Skeletal muscle cell (primary cell): ENCODE measurements around a stretch of chr5.

GRCh38 chr5:88141025-88141678, 127.5 kb downstream of the TMEM161B start:
- RRBS: 1% methylated on average over 4 of the region's 38 CpGs

DNA sequence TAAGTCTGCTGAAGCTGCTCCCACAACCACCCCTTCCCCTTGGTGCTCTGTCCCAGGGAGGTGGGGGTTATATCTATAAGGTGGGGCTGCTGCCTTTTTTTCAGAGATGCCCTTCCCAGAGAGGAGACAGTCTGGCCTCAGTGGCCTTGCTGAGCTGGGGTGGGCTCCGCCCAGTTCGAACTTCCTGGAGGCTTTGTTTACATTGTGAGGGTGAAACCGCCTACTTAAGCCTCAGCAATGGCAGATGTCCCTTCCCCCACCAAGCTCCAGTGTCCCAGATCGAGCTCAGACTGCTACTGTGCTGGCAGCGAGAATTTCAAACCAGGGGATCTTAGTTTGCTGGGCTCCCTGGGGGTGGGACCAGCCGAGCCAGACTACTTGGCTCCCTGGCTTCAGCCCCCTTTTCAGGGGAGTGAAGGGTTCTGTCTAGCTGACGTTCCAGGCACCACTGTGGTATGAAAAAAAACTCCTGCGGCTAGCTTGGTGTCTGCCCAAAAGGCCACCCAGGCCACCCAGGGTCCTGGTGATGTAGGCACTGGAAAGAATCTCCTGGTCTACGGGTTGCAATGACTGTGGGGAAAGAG, 95.8 kb downstream of the TMEM161B start:
- RRBS: no CpG with 5 or more reads among the region's 9 CpGs

DNA sequence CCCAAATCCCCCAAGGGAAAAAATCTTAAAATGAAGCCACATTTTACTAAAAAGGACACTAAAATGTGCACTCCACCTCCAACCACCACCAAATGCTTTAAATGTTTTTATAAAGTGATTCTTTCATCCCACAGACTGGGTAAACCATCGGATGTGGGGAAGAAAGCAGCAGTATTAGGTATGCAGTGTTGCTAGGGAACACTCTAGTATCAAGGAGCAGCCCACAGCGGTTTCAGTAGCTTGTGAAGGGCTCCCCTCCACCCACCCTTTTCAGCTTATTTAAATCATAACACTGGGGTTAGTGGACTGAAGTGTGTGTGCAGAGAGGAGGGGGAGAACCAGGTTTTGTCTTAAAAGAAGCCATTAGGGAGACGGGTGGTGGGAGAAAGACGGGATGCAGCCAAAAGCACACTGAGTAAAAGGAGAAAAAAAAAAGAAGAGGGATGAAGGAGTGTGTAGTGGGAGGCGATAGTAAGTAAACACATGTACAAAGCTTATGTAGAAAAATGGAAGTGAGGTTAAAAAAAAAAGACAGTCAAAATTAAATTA, 64.2 kb downstream of the TMEM161B start:
- RRBS: no CpG with 5 or more reads among the region's 5 CpGs

DNA sequence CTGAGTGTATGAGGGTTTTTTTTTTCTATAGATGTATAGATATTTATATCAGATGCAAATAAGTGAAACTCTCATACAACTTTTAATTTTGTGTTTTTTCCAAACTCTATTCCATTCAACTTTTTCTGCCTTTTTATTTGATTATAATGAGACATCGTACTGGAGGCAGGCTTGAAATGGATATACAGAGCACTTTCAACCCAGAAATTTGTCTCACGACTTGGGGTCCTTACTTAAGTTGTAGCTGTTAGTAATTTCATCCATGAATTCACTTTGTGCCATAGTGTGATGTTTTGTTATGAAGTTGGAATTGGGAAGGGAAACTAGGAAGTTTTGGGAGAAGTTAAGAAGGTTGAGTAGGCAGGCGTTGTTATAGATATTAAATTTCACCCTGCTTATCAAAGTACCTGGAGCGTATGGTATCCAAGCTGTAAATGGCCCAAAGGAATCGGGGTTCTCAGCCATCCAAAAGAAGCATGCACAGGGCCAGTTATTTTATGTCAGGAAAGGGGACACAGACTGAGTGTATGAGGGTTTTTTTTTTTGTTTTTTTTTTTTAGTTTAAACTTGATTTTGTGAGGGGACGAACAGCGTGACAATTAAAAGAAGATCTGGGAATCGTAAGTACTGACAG, 1.4 kb upstream of the TMEM161B start:
- RRBS: no CpG with 5 or more reads among the region's 8 CpGs

GRCh38 chr5:88659512-88660162, 223.3 kb downstream of the MEF2C start:
- RRBS: no CpG with 5 or more reads among the region's 32 CpGs

- RRBS: 4% methylated on average over 7 of the region's 37 CpGs
These were observed 210.3 kb downstream of the MEF2C start for GRCh38 chr5:88672648-88673186.

GRCh38 chr5:88734956-88735569, 147.9 kb downstream of the MEF2C start:
- RRBS: no CpG with 5 or more reads among the region's 8 CpGs

DNA sequence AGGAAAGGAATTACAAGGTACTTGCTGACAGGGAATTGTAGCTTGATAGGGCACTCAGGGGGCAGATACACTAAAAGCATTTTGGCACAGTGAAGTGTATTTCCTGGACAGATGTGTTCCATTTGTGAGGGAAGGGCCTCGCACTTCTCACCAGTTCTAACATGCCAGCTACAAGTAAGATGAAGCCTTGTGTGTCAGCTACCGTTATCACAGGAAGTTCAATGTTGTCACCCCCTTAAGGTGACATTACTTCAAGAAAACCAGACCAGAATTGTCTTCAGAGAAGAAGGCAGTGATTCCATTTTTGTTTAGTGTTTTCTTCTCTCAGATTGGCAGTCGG, 431.3 kb upstream of the MEF2C start:
- RRBS: no CpG with 5 or more reads among the region's 3 CpGs

GRCh38 chr5:90021972-90022433, 387.6 kb downstream of the CETN3 start:
- RRBS: no CpG with 5 or more reads among the region's 1 CpG

DNA sequence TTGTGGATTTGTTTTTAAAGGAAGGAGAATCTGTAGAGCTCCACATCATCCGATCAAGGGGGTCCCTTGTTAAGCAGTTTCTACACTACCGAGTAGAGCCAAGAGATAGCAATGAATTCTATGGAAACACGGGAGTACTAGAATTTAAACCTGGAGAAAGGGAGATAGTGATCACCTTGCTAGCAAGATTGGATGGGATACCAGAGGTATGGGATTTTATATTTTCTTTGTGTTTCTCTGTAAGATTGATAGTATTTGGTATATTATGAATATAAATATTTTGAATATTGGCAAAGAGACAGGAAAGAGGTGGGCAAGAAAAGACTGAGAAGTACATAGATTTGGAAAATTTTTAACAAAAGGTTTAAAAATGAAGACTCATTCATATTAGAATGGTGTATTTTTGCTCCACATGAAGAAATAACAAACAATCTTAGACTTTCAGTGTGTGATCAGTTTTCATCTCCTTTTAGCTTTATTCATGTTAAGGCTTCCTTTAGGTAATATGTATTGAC, 84.3 kb downstream of the ADGRV1 start:
- RRBS: no CpG with 5 or more reads among the region's 3 CpGs

- RRBS: no CpG with 5 or more reads among the region's 16 CpGs
These were observed 71.4 kb downstream of the ARRDC3 start for GRCh38 chr5:91311309-91312606.

DNA sequence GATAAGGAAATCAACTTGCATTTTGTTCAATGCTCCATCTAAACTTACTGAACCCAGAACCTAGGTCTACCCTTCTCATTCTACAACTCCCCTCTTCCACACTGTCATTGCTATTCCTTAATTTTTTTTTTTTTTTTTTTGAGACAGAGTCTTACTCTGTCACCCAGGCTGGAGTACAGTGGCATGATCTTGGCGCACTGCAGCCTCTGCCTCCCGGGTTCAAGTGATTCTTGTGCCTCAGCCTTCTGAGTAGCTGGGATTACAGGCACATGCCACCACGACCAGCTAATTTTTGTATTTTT, 16.3 kb downstream of the ARRDC3 start:
- RRBS: no CpG with 5 or more reads among the region's 3 CpGs

GRCh38 chr5:91371036-91371677, 12.0 kb downstream of the ARRDC3 start:
- RRBS: no CpG with 5 or more reads among the region's 12 CpGs

- RRBS: no CpG with 5 or more reads among the region's 10 CpGs
These were observed 756 bp downstream of the ARRDC3 start for GRCh38 chr5:91382328-91382793.

GRCh38 chr5:93578571-93578919, 4.5 kb upstream of the NR2F1 start:
- RRBS: no CpG with 5 or more reads among the region's 10 CpGs

GRCh38 chr5:93579401-93580401, 3.3 kb upstream of the NR2F1 start:
- RRBS: 3% methylated on average over 23 of the region's 90 CpGs

DNA sequence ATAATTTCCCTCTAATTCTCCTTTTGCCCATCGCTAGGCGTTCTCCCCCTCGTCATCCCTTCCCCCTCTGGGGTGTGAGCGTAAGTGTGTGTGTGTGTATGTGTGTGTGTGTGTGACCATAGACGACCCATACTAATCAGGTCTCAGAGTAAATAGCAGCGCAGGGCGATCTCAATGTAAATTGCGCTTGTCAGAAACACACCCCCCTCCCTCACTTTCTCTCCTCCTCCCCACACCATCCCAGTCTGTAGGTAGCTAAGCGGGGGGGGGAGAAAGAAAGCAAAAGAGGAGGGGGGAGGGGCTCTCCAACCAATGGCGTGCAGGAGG, 371 bp upstream of the NR2F1 start:
- RRBS: no CpG with 5 or more reads among the region's 10 CpGs

DNA sequence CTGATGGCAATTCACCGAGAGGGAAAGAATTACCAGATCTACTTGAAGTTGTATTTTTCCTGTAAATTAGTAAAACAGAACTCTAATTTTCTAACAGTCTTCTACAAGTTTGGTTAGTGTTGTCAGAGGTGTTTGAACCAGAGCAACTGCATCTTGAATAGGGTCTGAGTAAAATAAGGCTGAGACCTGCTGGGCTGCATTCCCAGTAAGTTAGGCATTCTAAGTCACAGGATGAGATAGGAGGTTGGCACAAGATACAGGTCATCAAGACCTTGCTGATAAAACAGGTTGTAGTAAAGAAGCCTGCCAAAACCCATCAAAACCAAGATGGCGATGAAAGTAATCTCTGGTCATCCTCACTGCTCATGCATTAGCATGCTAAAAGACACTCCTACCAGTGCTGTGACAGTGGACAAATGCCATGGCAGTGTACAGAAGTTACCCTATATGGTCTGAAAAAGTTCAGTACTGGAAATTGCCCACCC, 248.8 kb upstream of the FAM172A start:
- RRBS: no CpG with 5 or more reads among the region's 2 CpGs

GRCh38 chr5:94575288-94575633, 43.1 kb downstream of the KIAA0825 start:
- RRBS: no CpG with 5 or more reads among the region's 2 CpGs

DNA sequence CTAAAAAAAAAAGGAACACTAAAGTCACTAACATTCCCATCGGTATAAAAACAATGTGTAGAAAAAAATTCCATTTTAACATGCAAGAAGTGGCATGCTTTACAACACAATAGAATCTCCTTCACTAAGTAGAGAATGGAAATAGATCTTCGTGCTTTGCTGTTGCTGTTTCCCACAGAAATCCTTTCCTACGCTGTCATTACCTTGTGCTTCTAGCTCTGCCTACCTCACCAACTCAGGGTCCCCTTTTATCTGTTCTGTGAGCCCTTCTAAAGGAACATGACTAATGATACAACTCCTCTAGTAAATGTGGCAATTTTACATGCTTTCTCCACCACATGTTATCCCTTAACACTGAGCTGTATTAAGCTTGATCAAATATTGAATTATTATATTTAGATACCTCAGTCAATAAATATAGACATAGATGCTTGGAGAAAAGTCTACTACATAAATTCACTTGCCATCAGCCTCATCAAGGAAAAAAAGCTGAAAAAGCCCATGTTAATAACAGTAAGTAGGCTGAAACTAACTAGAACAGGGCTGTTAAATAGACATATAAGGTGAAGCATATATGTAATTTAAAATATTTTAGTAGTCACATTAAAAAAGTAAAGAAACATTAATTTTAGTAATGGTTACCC, 202.8 kb downstream of the MCTP1 start:
- RRBS: no CpG with 5 or more reads among the region's 3 CpGs